ENCODE data around the genes MMD and TRIM25.

- PRO-cap = no peak
These were observed 25.9 kb upstream of the HLF start for GRCh38 chr17:55238968-55239228.

DNA sequence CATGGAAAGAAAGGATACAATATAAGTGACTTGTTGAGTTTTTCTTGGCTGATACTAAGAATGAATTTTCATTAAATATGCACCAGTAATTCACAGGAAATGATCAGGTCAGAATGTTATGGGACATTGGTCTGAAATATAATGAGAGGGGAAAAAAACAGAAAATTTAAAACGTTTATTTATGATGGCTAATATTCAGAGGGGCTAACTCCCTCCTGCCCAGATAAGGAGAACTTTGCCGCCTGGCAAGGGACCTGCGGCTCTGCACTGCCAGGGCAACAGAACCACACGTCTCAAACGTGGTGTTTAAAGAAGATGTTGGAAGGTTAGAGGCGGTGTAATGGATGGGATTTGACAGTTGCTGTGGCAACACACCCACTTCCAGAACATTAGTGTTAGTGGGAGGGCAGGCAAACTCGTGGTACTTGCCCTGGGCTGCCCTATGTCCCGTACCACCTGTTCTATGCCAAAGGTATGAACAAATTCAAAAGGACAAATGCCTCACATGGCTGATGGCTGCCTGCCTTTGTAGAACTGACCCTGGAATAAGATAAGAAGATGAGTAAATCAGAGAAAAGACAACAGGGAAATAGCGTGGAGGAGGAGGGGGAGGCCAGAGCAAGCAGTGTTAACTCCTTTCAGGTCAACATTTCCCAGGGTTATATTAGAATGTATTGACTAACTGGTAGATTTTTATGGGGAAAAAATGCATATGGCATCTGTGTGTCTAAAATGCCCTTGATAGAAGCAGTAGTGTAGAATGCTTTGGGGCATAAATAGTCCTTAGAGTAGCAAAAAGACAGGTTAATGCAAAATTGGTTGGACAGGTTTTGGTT, 30.7 kb downstream of the HLF start:
- PRO-cap = no peak

DNA sequence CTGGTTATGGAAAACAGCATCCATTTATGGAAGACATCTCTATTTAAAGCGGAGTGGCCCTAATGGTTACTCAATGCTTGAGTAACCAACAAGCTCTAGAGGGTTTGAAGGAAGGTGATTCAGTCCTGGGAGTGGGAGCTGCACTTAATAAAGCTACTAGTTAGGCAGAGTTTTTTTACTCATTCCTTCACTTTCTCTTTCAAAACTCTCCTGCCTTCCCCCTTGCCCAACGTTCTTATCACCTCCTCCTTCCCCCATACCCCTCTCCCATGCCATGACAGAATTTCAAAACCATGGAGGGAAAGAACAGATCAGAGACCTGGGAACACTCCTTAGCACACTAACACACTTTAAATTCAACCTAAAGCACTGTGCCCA, 4.9 kb downstream of the MMD start:
- PRO-cap = unidirectional peak, plus-strand start at position 117 of the sequence

DNA sequence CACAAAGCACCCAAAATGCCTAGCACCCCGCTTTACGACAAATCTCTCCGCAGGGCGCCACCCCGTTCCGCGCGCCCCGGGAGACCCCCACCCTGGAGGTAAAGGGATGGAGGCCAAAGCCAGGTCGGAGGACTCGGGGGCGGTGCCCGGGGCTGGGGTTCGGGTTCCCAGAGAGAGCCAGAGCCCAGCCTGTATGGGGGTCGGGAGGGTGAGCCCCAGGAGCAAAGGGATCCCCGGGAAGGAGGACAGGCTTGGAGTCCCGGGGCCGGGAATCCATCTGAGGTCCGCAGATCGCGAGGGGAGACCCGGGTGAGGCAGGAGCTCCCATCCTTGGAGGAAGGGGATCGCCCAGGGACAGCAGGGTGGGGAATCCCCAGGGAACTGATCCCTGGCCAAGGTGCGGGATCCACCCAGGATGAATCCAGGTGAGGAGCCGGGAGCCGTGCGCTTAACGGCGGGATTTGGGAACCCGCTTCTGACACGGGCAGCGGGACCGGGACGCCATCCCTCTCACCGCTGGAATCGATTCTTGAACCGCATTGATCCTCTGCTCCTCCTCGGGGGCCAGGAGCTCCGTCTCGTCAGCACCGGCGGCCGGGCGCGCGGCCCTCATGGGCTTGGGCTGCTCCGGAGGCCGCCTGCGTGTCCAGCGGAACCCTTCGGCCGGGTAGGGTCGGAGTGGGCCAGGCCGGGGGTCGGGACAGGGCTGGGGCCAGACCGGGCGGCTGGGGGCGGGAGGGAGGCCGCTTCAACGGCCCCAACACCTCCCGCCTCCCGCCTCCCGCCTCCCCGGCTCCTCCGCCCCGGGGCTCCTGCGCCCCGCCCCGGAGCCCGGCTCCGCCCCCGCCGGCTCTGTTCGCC, at the start of gene MMD:
Gene MMD, minus strand, starts transcription at position 680 of the 861 bp plus-strand sequence.
- PRO-cap = bidirectional peak, plus-strand start outside the sequence, minus-strand start at position 776 of the sequence

DNA sequence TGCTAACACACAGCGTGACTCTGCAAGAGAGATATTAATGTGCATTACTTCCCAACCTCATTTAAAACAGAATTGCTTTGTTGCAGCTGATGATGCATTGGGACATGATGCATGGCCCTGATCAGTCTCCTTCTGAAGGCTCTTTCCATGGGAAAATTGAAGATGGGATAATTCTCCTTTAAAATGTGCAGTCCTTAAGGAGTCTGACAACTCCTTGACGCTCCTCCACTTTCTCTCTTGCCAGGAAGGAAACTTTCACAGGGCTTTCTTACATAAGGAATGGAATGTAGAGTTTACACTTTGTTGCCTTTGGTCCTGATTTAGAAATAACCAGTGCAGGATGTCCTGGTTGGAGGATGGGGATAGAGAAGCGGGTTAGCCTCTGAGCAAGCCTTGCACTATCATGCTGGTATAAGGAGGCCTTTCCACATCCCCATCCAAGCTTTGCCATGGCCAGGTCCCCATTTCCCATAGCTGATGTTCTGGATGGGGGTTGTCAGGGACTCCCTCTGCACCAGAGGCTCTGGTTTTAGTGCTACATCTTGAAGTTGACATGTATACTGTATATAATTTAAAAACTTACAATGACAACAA, 21.7 kb upstream of the MMD start:
- PRO-cap = no peak

DNA sequence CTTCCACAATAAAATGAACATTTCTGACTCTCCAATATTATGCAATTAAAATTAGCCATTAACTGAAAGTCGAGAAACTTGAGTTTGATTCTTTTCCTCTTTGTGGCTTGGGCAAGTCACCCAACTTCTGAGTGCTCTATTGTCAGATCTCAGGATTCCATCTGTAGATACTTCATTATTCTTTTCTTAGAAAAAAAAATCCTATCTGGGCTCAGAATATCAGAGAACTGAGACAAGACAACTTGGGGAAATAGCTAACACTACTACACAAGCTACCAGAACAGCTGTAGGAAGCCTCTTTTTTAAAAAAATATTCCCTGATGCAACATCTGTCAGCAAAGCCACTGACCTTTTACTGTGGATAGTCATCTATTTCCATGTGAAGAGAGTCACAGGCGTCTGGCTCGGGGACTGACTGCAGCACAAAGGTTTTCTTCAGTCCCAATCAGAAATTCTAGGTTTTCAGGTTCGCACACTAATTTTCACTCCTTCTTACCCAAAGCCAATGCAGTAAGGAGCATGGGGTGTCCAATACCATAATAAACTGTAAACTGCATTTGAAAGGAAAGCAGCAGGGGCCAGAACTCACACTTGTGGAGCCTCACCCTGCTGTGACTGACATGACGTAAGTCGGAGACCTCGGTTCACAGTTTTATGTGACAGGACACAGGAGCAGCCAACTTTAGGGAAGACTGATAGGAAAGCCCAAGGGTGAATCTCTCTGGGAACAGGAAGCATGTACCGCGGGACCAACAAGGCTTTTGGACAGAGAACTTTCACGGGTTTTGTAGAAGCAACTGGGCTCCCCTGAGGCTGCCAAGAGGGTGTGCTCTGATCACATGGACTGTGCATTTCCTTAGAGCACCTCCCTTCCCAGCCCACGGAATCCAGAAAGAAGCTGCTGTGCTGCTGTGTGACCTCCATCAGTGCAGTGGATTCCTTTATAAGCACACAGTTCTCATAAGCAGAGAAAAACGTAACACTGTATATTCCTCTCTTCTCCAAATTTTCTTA, 9.0 kb upstream of the TMEM100 start:
- PRO-cap = unidirectional peak, plus-strand start at position 392 of the sequence; bidirectional peak, plus-strand start at position 881 of the sequence, minus-strand start at position 763 of the sequence

- PRO-cap = no peak
These were observed 11.1 kb downstream of the PCTP start for GRCh38 chr17:55761932-55762366.

DNA sequence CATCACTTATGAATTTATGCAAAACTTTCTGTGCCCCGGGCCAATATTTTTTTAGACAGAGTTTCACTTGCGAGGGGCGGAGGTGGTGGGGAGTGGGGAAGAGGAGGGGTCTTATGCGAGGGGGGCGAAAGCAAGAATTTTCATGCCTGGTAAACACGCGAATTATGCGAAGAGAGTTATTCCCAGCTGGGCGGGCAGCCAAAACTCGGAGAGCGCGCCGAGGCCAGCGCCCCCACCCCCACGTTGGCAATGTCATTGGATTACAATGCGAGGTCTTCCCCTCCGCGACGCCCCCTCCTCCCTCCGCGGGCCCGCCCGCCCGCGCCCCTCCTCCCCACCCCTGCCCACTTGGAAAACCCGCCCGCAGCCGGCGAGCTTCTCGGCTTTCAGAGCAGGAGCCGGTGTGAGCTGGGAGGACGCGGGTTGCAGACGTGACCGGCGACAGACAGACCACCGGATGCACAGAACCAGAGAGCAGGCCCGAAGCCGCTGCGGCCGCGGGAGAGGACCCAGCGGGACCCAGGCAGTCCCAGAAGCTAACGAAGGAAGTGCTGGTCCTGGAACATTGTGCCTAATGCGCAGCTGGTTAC, 4.0 kb downstream of the NOG start:
- PRO-cap = no peak

DNA sequence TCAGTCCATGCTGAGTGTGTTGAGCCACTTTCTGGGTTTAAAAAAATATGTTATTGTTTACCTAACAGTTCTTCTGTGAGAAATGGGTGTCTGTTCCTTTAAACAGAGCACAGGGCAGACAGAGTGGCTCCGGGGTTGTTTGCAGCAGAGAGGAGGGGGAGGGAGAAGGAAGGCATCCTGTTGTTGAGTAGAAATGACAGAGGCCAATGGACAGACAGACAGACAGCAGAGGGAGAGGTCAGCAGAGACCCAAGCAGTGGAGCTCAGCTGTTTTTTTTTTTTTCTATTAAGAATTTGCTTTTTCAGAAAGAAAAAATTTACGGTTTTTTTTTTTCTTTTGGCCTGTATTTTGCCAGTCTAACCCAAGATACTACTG, 78.9 kb downstream of the C17orf67 start:
- PRO-cap = no peak

GRCh38 chr17:56898629-56899460, 15.0 kb downstream of the TRIM25 start:
- PRO-cap = no peak

GRCh38 chr17:56913253-56914303, at the start of gene TRIM25:
TRIM25 (minus strand) TSS chr17:56914049.
- PRO-cap = bidirectional peak, plus-strand start at chr17:56914176, minus-strand start at chr17:56914048

GRCh38 chr17:57105414-57106454, 20.7 kb downstream of the AKAP1 start:
- PRO-cap = no peak

GRCh38 chr17:57107487-57108236, 22.6 kb downstream of the AKAP1 start:
- PRO-cap = no peak

GRCh38 chr17:57270830-57271678, 14.7 kb downstream of the MSI2 start:
- PRO-cap = no peak

DNA sequence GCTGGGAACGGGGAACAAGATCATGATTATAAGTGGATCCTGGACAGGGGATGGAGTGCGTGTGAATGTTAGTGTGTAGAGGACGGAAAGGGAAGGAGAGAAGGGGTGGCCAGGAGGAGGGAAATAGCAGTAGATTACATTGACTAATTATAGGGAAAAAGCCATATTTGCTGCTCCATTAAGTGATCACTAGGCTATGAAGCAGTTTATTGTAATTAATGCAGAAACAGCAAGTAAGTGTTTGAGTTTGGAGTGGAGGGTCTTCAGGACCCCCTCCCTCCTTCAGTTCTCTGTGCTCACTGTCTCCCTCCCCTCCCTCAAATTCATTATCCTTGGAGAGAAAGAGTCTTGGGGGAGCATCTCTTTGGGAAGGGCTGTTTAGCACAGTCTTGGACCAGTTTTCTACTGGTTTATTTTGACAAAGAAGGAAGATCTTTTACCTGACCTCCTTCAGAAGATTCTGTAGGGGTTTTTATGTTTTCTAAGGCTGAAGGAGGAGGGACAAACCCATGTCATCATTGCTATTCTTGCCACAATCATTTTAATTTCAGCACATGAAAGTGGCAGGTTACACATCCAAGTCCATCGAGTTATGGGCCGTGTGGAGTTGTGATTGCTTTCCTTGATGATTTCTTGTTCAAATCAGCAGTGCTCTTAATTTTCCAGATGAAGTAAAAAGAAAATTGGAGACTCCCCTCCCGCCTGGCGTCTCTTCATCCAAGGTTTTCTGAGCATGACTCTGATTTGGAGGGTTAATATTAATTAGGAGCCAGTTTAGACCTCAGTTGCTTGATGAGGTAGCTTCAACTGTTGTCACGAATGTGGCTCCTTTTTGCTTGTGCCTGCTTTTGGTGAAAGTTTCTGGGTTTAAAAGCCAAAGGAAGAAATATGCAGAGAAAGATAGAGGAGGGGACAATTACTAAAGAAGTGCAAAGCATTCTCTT, 19.6 kb downstream of the MSI2 start:
- PRO-cap = no peak

DNA sequence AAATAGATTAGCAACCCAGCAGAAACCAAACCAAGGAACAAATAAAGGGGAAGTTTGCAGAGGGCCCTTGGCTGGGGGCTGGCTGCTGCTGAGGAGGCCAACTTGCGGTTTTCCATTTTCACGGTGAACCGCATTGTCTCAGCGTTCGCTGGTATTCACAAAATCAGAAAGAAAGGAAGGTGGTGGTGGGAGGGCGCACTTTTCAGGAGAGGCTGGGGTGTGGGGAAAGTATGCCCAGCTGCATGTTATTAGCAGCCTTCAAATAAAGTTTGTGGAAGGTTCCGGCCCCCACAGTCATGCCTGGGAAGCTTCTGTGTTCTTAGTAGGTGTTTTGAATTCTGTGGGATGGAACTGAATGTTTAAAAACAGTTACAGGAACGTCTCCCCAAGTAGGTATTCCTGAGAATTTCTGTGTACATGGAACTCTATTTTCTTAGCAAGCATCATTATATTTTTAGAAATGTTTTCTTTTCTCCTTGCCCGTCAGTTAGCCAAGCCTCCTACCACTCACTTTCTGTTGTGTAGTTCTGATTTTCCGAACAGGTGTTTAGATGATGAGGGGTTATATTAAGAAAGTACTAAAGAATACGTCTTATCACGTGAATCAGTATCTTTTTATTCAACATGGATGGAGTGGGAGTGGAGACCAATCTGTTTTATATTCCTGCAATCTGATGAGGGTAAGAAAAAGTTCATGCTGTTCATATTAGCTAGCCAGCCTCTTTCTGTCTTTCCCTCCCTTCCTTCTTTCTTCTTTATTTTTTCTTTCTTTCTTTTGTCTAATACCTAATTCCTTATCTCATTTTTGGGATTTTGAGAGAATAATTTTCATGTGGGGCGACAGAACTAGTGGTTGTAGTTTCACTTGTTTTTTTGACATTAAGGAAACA, 29.3 kb downstream of the MSI2 start:
- PRO-cap = no peak

DNA sequence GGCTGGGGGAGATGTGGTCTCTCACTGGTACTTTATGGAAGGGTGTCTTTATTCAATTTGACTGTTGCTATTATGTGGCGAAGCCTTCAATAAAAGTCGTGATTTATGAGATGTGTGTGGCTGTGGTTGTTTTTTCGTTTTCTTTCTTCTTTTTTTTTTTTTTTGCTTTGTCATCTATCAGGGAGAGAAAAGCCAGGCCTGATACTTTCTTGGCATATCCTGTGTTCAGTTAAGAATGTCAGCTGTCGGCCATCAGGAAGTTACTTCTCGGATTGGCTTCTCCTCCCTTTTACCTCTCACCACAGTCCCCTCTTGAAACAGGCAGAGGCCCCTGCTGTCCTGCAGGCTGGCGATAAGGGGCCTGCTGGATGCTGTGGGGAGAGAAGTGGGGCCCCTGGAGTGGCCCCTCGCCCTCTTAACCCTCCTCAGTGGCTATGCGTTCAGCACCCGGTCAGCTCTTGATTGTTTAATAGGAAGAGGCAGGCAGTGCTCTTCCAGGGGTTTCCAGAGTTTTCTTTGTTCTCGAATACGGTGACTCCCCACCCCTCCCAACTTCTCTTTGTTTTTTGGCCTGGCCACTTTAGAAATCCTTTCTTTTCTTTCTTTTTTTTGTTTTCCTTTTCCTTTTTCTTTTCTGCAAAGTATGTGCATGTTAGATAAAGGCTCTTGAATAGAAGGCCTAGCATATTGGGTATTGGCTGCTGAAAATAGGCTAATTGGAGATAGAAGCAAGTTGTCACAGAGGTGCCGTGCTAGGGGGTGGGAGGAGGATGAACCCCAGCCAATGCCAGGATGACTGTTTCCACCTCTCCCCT, 123.2 kb downstream of the MSI2 start:
- PRO-cap = unidirectional peak, minus-strand start at position 464 of the sequence

DNA sequence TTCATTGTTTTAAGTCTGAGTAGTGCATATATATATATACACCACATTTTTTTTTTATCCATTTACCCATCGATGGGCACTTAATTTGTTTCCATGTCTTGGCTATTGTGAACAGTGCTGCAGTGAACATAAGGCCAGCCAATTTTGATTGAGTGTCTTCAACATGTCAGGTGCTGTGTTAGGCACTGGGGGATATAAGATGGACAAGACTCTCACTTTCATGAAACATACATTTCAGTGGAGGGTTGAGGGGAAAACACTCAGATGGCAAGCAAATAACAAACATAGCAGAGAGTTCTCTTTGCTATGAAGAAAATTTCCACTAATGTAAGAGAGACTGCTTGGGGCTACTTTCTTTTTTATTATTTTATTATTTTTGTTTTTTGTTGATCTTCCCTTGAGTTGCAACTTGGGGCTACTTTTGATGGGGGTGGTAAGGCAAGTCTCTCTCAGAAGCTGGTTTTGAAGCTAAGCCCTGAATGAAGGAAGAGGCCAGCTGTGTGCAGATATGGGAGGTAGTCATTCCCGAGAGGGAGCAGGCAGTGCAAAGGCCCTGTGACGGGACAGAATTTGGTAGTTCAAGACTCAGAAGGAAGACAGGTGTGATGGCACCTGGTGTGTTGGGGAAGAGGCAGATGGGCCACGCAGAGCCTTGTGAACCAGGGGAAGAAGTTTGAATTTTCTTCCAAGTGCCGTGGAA, 178.6 kb downstream of the MSI2 start:
- PRO-cap = no peak

GRCh38 chr17:57448340-57448923, 192.1 kb downstream of the MSI2 start:
- PRO-cap = no peak

GRCh38 chr17:57557641-57558765, 187.1 kb downstream of the CCDC182 start:
- PRO-cap = no peak

Data from cardiac septum (tissue), 1 donor.